Endometrial microvascular endothelial cells (primary cell): Measurements from ENCODE around the gene ZNG1B.

GRCh38 chr2:113239895-113240782 is 38.6 kb downstream of the PAX8 start:
- RAMPAGE, long total RNA: no peak

DNA sequence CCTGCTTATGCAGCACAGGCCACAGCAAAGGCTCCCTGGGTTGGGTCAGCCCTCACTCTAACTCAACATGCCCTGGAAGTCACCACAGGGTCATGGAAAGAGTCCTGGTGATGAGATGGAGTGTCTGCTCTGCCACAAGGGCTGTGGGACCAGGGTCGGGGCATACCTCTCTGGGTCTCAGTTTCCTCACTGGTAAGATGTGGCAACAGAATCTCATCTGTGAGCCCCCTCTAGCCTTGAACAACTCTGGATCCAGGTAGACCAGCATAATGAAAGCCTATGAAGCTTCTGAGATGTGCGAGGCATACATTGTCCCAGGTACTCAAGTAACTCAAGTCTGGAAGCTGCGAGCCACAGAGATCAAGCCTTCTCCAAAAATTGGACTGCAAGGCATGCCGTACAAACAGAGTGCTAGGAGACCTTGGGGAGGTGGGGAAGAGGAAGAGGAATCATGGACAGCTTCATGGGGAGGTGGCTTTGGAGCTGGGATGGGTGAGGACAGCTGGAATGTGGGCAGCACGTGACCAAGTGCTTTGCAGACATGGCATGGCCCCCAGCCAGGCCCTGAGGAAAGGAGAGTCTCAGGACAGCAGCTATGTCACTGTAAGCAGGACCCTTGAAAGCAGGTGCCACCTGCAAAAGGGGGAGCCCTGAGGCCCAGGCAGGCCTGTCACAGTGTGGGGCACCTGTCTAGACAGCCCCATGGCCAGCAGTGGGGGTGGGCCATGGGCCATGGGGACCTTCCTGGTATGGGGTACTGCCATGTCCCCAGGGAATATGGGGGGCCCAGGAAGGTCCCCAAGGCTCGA is 10.3 kb downstream of the PAX8 start:
- RAMPAGE, long total RNA: no peak

- RAMPAGE, long total RNA: no peak
Observed at GRCh38 chr2:113282819-113283595, 4.3 kb upstream of the PAX8 start.

GRCh38 chr2:113317525-113317916 is 38.8 kb upstream of the PAX8 start:
- RAMPAGE, long total RNA: no peak

DNA sequence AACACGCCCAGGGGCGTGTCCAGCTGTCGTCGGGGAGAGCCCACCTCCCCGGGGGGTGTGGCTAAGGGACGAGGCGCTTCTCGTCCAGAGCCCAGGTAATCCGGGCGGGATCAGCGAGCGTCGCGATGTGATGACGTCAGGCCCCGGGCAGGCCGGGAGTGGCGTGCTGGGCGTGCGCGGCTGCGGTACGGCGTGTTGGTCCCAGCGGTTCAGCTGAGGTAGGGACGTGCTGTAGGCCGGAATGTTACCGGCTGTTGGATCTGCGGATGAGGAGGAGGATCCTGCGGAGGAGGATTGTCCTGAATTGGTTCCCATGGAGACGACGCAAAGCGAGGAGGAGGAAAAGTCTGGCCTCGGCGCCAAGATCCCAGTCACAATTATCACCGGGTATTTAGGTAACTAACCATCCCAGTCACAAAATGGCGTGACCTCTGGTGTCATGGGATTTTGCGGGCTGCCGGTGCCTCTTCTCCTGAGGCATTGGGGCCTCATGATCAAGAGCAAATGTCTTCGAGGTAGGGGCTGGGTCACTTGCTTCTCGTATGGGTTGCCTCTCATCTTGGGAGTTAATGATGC is at the start of gene ZNG1B:
Gene ZNG1B, plus strand, starts transcription at position 64 of the 576 bp plus-strand sequence.
- RAMPAGE, long total RNA: start-site peak on the plus strand centred at position 186 of the sequence, 62 bp wide, 212 and 306 reads in 2 replicates

DNA sequence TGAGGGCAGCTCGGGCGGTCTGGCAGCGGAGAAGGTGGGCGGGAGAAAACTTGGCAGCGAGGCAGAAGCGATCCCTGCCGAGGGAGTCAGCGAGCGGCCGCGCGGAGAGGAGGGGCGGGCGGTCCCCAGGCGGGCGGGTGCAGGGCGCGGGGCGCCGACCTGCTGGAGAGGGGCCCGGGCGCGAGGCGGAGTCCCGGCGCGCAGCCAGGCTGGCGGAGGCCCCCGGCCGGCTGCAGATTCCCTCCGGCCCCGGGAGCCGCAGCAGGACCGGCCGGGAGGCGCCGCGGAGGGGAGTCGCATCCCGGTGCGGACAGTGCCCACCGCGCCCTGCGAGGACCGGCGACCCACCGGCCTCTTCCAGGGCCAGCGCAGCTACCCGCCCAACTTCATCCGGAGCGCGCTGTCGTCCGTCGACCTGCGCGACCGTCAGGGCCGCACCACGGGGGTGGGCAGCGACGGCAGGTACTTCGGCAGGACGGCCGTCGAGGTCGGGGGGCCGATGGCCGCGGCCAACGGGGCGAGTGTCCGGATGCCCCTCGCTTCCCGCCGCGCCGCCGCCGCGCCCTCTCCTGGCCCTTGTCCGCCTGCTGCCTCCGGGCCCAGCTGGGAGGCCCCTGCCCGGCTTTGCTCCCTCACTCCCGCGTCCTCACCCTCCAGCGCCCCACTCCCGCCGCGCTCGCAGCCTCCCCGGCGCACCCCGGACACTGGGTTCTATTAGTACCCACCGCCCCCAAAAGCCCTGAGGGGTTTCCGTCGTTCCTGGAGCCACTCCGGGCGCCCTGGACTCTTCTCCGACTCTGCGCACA is 43.4 kb downstream of the FOXD4L1 start:
- RAMPAGE, long total RNA: no peak

DNA sequence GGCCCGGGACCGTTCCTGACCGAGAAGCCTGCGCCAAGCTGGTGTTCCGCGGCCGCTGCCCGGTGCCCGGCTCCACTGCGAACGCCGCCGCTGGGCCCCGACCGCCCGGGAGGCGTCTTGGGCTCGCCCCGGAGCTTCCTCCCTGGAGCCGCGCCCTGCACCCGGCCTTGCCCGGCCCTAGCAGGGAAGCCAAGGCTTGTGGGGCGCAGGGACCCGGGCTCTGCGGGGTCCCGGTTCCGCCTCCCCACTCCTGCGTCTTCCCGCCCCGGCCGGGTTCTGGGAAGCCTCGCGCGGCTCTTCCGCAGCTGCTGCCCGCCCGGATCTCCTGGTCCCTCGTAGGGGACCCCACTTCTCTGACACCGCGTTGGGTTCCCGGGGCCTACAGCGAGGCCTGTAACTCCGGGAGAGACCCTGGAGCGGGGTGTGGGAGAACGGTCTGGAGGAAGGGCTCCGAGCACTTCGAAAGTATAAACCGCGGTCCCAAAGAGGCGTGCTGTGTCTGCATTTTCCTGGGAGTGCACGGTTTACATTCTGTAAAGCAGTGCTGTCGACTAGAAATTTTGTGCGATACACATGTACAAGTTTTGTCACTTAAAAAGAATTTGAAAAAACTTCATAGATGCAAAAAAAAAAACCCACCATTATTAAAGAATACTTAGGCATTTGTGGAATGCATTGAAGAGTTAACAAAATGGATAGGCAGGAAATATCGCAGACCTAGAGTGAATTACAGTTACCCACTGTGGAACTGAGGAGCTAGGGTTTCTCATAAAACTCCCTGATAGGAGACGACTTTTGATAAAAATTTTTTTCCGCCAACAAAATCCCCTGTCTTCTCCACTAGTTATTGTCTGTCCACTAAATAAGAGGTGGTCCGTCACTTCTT is 42.6 kb upstream of the RABL2A start:
- RAMPAGE, long total RNA: no peak

- RAMPAGE, long total RNA: no peak
Observed at GRCh38 chr2:113591452-113592312, 35.4 kb upstream of the RABL2A start.

DNA sequence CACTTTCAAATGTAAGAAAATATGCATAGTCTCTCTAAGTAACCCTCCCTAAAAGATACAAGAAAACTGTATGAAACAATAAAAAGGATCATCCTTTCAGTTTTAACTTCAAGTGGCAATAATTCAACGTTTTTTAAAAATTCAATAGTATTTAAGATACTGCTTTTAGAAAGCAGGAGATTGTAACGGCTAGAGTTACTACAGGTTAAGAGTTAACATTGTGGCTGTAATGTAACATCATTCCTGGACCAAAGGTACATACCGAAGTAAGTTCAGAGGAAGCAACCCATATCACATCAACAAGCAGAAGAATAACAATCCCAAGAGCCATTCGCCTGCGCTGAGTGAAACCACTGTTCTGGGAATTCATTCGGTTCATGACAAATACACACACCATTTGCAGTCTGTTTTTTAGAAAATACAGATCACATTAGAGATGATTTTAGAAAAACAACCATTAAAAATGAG is 1.5 kb downstream of the SLC35F5 start:
- RAMPAGE, long total RNA: no peak

DNA sequence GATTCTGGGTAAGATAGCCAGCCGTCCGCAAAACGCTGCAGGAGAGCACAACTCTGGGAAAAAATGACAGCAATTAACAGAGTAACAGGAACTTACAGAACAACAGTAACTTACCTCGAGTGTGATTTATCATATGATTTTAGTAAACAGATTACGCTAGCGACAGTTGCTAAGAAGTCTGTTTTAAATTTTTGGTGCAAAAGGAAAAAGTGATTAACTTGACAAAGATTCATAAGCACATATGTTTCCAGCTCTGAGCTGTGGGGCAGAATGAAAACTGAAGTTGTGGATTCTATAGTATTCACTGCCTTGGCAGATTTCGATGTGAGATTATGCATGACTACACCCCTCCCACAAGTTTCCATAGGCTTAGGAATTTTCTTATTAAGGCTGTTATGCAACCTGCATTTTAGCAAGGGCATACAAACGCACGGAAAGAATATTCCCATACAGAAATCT is 46.6 kb upstream of the ACTR3 start:
- RAMPAGE, long total RNA: no peak

DNA sequence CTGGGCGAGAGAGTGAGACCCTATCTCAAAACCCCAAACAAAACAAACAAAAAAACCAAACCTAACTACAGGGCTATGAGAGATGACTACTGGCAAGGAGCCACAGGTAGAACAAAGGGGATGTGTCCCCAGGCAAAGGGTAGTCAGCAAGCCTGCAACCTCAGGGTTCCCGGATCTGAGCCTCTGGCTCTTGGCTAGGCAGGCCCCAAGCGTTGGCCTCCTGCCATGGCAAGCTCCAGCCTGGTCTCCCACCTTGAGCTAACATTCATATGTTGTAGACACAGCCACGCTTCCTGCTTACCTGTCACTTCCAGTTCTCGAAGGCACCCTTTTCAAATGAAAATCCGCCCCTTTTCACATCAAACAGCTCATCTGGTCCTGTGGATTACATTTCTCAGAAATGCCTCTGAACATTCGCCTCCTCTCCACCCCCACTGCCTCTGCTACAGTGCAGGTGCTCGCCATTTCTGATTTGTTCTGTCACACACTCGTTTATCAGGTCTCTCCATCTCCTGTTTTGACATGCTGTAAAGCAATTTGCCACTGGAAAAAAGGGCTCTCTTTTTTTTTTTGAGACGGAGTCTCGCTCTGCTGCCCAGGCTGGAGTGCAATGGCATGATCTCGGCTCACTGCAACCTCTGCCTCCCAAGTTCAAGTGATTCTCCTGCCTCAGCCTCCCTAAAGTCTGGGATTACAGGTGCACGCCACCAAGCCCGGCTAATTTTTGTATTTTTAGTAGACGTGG is 13.1 kb upstream of the ACTR3 start:
- RAMPAGE, long total RNA: no peak

DNA sequence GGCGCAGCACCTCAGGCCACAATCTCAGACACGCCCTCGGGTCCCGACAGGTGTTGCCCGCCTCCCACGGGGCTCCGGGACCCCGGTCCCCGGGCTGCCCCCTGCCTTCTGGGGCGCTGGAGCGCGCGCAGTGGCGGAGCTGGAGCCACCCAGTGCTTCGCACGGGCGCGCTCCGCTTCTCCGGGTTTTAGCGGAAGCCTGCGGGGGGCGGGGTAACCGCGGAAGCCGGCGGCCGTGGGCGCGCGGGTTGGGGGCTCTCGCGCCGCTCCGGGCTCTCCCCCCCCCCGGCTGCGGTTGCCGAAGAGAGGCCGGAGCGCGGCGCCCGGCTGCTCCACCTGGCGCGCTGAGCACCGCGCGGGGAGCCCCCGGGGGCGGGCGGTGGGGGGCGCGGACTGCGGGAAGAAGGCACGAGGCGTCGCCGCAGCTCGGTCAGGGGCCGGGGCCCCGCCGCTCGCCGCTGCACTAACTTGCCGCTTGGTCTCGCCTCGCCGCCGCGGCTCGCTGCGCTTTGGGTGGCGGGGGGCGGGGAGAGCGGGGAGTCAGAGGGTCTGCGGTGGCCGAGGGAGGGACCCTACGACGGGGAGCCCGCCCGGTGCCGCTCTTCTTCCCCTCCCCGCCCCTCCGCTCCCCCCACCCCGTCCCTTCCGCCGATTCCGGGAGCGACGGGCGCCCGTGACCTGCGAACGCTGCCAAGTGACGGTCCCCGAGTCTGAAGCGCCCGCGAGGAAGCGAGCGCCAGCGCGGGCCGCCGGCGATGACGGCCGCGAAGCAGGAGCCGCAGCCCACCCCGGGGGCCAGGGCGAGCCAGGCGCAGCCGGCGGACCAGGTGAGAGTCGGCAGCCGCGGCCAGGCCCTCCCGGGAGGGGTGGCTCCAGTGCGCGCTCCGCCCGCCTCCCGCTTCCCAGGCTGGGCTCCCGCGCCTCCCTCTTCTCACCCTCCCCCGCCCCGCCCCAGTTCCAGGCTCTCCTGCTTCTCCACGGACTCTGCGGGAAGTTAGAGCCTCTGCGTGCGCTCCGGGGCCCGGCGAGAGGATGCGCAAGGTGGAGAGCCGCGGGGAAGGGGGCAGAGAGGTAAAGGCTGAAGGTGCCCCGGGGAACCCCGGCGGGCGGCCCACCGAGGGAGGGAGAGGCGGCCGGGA is 719.1 kb downstream of the DPP10 start:
- RAMPAGE, long total RNA: no peak

DNA sequence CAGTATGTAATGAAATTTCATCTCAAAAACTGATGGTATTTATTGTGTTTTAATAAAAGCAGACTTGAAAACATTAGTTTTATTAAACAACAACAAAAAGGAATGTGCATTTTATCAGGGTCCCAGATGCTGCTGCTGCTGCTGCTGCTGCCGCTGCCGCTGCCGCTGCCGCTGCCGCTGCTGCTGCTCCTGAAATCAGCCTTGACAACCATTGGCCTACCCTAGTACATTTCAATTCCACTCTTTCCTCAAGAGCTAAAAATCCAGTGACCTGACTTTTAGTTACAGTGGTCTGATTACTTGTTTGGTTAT is 1597.2 kb downstream of the DPP10 start:
- RAMPAGE, long total RNA: no peak

GRCh38 chr2:118000472-118001096 is 13.3 kb downstream of the CCDC93 start:
- RAMPAGE, long total RNA: no peak

DNA sequence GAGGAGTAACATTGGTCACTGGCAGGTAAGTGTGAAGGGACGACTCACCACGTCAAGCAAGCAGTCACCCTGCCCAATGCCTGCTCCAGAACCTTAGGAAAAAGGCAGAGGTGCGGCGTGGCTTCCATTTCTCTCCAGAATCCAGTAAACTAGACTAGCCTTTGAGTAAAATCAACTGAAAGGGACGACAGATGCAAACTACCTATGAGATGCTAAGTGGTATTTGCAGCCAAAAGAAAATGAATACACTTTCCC is 1.0 kb downstream of the CCDC93 start:
- RAMPAGE, long total RNA: no peak

DNA sequence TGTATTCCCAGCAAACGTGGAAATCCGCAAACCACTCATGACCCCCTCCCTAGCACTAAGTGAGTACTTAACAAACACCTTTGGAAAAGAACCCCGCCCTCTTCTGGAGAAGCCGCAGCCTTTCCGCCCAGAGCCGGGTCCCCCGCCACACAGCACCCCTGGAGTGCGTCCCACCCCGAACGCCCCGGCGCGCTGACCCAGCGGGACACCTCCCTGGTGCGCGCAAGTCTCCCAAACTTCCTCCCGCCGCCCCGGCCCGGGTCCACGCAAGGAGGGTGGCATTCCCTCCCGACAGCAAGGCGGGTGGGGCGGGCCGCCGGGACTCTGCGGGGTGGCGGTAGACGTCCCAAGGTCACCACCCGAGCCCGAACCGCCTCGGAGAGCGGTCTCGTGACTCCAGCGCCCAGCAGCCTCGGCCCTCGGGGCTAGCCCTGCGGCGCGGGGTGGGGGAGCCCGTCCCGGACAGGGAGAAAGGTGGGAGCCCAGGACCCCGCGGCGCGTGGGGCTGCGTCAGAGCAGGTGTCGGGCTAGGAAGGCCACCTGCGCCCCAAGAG is 622 bp downstream of the CCDC93 start:
- RAMPAGE, long total RNA: no peak

GRCh38 chr2:118015652-118016071 is 1.8 kb upstream of the CCDC93 start:
- RAMPAGE, long total RNA: no peak

GRCh38 chr2:118016546-118017400 is 2.9 kb upstream of the CCDC93 start:
- RAMPAGE, long total RNA: no peak

DNA sequence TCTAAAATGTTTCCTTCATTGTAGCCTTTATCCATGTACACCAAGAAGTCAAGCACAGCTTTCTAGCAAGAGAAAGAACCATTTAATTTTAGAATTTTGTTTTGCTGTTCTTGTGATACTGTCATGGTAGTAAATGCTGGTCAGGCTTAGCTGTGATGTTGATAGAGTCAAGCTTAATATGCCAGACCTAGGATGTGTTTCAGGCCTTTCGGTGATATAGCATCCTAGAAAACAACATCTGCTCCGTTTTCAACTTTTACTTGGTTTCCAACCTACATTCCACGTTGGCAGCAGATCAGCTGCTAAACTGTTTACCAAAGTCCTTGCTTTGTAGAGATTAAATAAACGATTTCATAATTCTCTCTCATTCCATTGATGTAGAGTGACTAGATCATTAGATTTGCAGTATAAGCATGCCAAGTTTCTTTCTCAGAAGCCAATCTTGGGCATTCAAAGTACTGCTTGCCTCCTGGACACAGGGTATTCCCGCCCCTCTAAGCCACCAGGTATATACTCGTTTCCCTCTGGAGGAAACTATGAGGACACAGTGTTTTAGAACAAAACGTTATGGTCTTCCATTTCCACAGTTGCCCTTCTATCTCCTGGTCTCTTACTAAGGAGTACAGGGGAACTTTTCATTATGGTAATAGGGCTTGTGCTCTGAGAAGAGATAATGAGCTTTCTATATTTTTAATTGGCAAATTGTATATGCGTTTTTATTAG is 10.6 kb upstream of the INSIG2 start:
- RAMPAGE, long total RNA: no peak

DNA sequence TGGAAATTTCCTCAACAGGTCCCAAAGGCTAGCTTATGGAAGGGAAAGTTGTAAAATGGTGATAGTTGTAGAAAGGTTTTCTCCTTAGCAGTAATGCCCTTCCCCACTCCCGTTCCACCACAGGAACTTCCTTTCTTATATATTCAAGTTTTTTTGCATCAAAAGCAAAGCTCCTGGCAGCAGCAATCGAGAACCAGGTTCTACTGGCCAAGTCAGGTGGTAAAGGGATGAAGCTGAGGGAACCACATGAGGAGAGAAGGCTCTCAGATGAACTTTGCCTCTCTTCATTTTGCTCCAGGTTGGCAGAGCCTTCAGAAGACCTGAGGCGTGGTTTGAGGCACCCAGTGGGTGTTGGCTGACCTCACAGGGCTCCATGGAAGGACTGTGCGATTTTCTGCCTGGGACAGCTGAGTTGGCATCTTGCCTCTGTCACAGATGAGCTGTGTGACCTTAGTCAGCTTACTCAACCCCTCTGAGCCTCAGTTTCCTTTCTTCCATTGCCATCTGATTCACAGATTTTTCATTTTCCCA is 89.0 kb downstream of the INSIG2 start:
- RAMPAGE, long total RNA: no peak